Airway epithelial cell (primary cell): Measurements from ENCODE around the gene SEZ6L.

DNA sequence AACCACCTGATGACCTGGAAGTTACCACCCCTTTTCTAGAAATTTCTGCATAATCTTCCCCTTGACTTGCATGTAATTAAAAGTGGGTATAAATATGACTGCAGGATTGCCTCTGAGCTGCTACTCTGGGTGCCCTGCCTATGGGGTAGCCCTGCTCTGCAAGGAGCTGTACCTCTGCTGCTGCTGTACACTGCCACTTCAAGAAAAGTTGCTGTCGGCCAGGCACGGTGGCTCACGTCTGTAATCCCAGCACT is 55.1 kb downstream of the KIAA1671 start:
- RAMPAGE, long total RNA: no peak

- RAMPAGE, long total RNA: no peak
These were observed 113.1 kb upstream of the CRYBB3 start for GRCh38 chr22:25086480-25087084.

DNA sequence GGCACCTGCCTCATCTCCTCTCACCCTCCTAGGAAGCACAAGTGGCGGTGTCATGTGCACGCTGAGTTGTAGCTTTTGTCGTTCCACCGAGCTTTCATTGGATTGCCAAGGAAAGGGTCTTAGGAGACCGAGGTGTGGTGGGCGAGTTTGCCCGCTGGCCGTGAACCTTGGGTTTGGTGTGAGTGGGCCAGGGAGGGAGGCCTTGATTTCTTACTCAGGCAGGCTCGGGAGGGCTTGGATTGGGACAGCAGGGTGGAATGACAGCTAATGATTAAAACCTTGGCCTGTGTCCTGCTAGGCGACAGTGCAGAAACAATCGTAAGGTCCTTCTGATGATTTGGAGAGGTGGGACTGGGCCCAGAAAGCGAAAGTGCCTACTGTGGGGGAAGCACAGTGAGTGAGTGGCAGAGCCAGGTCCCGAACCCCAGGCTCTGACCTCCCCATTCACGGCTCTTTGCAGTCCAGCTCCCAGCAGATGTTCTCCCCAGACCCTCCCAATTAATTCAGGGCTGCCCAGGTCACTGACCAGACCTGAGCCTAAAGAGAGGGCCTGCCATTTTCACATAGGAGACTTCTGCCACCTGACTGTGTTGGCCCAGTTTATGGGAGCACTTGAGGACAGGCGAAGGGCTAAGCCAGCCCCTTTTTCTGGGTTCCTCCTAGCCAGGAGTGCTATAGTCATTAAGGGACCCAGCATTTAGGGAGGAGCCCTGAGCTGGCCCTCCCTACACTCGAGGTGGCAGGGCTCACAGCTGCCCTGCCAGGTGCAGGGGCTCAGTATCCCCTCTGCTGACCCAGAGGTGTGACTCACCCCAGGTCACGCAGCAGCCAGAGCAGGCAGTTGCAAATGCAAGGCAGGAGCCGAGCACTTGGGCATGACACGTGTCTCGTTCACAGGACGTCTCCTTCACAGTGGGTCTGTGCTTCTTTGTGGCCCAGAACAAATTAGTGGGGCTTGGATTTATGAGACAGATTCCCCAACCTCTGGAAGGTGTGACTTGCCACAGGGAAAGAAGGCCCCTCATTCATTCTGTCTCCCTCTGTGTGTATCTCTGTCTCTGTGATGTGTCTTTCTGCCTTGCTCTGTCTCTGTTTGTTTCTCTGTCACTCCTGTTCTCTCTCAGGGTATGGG is 86.5 kb upstream of the CRYBB3 start:
- RAMPAGE, long total RNA: no peak

DNA sequence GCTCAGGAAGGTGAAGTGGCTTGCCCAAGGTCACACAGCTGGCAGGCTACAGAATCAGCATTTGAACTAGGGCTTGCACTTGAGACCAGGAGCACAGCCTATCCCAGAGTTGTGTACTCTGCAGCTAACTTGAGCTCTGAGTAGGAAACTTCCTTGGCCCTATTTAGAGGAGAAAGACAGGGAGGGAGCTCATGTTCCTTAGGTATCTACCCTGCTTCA is 63.8 kb upstream of the CRYBB3 start:
- RAMPAGE, long total RNA: no peak

GRCh38 chr22:25148087-25148371 is 51.6 kb upstream of the CRYBB3 start:
- RAMPAGE, long total RNA: no peak

DNA sequence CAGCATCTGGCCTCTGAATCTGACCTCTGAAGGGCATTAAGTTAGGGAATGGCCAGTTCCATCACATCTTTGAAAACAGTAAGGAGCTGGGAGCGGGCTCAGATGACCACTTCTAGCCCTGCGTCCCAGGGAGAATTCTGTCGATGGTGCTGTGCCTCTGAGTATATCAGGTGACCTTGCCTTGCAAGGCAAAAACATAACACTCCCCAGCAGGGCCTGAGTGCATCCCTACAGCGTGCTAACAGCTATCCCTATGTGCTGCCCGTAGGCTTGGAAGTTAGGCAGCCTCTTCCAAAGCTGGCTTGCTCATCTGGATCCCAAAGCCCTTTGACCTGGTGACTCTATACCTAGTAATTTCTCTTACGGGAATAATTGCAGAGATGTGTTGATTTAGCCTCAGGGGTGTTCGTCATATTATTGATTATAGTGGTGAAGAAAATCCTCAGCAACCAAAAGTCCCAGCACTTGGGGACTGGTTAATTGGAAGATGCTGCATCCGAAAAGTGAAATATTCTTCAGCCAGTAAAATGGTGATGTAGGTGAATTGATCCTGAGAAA is 32.6 kb upstream of the CRYBB3 start:
- RAMPAGE, long total RNA: no peak

DNA sequence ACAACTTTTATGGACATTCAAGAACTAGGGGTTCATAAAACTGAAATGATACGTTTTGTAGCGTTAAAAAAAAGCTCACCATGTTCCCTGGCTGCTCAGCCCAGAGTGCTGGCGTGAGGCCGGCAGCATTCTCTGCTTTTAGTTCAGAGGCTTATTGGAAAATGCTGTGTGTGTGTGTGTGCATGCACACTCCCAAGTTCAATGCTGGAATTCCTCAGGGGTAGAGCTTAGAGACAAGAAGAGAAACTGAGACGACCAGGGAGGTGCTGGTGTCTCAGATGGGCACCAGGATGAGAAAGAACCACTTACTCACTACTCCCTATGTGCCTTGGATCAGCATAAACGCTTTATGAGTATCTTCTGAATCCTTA is 102.2 kb downstream of the MYO18B start:
- RAMPAGE, long total RNA: no peak

DNA sequence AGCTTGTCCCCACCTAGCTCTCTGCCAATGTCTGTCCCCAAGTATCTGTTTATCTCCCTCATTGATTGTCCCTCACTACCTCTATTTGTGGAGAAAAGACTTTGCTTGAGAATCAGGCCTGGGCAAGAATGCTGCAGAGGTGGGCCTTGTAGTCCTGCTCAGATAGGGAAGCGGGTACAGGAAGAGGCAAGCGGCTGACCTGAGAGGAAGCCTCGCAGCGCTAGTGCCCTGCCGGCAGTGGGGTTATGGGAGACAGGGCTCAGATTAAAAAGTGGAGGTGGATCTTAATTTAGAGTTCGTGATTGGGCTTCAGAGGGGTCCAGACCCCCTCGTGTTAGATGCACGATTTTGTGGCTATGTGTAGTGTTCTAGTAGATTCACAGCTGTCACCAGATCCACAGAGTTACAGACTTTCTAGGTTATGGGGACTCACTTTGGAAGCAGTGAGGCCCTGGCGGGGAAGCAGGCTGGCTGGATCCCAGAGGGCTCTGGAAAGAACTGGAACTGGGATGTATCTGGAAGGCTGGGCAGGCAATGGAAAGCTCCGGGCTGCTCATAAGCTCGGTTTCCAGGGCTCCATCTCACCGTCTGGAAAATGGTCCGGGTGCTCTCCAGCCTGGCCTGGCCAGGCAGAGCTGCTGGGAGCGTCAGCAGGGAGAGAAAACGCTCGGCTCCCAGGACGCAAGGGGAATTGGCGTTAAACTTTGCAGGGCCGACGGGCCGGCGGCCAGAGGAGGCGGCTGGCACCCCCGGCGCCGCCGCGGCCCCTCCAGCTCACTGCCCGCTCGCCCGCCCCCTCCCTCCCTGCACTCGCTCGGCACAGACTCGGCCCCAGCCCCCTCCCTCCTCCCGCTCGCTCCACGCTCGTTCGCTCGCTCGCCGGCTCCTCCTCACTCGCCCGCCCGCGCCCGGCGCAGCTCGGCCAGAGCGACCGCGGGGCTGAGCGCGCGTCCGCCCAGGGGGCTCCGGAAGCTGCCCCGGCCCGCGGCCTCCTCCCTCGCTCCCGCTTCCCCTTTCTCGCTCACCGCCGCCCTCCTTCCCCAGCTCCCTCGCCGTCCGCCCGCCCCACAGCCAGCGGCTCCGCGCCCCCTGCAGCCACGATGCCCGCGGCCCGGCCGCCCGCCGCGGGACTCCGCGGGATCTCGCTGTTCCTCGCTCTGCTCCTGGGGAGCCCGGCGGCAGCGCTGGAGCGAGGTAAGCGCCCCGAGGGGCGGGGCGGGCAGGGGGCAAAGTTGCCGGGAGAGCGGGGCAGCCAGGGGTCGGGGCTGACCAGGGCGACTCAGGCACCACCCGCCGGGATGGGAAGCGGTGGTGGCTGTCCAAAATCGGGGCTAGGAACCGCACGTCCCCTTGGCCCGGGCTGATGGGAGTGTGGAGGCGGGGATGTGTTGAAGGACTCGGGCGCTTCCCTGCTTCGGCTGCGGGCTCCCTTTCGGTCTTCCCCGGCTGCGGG is at the start of gene SEZ6L:
Gene SEZ6L, plus strand, starts transcription at position 893 of the 1,453 bp plus-strand sequence.
- RAMPAGE, long total RNA: no peak

GRCh38 chr22:26436788-26437372 is 7.8 kb downstream of the ASPHD2 start:
- RAMPAGE, long total RNA: no peak

DNA sequence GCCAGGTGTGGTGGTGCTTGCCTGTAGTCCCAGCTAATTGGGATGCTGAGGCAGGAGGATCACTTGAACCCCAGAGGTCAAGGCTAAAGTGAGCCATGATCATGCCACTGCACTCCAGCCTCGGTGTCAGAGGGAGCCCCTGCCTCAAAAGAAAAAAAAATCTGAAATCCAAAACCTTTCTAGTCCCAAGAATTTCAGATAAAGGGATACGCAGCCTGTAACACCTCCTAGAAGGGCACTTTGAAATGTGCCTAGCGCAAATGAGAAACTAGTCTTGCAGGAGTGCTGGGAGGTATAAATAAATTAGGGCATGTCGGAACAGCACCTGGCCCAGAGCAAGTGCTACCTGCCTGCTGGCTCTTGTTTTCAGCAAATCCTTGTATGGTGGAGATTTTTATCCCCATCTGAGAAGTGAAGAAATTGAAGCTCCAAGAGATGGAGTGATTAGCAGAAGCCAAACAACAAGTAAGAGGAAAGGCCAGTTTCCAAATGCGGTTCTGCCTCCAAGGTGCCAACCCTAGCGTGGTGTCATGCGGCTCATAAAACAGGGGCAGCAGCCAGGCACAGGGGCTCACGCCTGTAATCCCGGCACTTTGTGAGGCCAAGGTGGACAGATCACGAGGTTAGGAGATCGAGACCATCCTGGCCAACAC is 36.7 kb upstream of the TFIP11 start:
- RAMPAGE, long total RNA: no peak

GRCh38 chr22:26550172-26551303 is 38.3 kb upstream of the TFIP11 start:
- RAMPAGE, long total RNA: no peak

DNA sequence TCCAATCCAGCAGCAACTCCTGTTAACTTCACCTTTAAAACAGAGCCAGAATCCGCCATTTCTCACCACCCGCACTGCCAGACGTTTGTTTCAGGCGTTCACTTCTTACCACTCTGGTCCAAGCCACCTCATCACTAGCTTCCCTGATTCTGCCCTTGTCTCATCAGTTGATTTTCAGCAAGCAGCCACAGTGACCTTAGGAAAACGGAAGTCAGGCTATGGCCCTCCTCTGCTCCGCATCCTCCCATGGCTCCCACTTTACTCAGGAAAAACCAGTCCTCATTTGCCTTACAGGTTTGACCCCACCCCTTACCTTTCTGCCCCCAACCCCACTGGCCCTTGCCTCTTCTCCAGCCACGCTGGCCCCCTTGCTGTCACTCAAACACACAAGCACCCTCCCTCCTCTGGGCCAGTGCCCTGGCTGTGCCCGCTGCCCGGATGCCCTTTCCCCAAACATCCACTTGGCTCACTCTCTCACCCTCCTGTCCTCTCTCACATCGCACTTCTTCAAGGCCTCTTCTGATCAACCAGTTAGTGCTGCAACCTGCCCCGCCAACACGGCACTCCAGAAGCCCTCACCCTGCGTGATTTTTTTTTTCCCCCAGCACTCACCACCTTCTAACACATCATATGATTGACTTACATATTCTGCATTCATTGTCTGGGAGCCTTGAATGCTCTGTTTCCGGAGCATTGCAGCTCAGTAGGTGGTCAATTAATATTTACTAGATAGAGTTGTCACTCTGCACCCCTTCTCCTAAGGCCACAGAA is 18.9 kb downstream of the TPST2 start:
- RAMPAGE, long total RNA: no peak

DNA sequence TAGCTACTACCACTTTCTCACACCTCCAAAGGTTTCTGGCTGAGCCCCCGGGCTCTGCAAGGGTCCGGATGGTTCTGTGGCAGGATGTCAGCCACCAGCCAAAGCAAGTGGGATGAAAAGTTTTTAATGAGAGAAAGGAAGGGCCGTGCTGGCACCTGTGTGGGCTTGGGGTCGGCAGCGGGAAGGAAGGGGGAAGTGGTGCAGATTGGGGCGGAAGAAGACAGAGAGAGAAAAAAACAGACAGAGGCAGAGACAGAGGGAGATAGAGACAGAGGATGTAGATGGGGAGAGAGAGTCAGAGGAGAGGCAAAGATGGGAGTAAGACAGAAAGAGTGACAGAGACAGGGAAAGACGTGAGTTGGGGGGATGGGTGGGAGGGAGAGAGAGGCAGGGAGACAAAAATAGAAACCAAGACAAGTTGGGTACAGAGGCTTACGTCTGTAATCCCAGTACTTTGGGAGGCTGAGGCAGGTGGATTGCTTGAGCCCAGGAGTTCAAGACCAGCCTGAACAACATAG is 10.3 kb downstream of the TPST2 start:
- RAMPAGE, long total RNA: no peak

DNA sequence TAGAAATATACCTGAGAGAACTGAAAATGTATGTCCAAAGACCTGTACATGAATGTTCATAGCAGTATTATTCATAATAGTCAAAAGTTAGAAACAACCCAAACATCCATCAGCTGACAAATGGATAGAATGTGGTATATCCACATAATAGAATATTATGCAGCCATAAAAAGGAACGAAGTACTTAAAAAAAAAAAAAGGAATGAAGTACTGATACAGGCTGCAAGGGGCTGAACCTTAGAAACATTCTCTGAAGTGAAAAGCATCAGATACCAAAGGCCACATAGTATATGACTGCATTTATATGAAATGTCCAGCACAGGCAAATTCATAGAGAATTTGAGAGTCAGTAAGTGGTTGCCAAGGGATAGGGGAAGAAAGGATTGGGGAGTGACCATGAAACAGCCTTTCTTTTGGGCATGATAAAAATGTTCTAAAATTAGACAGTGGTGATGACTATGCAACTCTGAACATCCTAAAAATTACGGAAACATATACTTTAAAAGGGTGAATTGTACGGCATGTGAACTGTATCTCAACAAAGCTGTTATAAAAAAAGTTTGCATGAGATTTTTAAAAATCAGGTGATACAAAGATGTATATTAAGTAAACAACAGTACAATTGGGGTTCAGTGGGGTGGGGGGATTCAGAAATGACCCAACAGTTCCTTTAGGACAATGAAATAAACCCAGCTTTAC is 1.8 kb downstream of the TPST2 start:
- RAMPAGE, long total RNA: no peak

DNA sequence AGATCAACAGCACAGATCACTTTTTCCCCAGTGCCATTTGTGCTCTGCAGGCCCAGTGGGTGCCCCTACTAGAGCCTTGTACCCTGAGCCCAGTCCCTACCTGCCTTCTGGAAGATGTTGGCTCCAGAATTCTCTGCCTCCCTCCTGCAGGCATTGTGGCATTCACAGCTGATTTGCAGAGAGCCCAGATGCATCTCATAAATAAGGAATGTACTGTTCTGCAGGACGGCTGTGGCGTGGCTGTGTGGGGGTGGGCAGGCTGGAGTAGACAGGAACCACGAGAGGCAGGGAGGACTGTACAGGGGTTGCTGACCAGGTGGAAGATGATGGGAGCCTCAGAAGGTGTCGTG is 24.4 kb downstream of the CRYBA4 start:
- RAMPAGE, long total RNA: no peak

GRCh38 chr22:26656984-26658197 is 35.6 kb downstream of the CRYBA4 start:
- RAMPAGE, long total RNA: no peak

DNA sequence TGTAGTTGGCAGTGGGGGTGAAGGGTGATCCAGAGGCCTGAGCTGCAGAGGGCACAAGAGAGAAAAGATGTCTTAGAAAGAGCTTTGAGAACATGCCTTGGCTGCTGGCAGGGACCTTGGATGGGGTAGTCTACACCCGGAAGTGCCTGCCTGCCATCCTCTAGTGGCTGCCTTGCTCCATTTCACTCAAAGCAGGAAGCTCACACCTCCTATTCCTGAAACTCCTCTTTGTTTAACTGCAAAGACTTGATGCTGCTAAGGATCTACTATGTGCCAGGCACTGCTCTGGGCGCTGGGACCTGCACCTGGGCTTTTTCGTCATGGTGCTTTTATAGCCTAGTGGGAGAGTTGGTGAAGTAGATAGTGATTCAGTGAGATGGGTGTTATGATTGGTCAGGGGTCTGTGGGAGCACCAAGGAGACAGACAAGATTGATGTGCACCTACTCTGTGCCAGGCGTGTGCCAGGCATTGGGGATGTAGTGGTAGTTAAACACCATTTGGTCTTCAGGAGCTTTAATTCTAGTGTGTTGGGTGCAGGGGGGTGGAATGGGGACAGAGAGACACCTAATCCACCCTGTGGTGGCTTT is 52.9 kb downstream of the CRYBA4 start:
- RAMPAGE, long total RNA: no peak

GRCh38 chr22:26726875-26728057 is 105.5 kb downstream of the CRYBA4 start:
- RAMPAGE, long total RNA: no peak

- RAMPAGE, long total RNA: no peak
These were observed 558.7 kb downstream of the MN1 start for GRCh38 chr22:27242717-27243325.

DNA sequence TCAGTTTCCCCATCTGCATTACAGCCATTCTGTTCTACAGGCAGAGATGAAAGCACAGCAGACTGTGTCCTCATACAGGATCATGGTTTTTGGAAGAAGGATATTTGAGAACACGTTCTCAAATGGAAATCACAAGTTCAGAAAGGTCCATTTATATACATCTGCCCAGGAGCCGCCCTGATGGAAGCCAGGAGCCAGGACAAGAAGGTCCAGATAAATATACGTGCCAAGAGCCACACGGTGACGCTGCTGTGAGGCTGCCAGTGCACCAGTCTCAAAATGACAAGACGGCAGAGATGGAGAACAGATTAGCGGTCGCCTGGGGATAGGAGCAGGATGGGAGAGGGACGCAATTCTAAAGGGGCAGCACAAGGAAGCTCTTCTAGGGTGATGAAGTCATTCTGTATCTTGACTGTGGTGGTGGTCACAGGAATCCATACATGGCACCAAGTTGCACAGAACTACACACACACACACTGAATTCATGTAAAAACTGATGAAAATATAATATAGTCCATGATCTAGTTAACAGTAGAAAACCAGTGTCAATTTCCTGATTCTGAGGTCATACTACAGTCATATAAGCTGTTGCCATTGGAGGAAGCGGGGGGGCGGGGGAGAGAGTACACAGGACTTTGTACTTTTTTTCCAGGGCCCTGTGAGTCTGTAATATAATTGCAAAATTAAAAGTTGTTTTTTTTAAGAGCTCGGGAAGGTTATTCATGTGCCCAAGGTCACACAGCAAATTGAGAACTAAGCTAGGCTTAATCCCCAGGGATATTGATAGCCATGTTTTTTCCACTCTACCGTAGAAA is 312.6 kb downstream of the MN1 start:
- RAMPAGE, long total RNA: no peak